Metanephros (tissue), 2 donors: ENCODE measurements around the genes CLCN7, TMEM204 and MEIOB.

DNA sequence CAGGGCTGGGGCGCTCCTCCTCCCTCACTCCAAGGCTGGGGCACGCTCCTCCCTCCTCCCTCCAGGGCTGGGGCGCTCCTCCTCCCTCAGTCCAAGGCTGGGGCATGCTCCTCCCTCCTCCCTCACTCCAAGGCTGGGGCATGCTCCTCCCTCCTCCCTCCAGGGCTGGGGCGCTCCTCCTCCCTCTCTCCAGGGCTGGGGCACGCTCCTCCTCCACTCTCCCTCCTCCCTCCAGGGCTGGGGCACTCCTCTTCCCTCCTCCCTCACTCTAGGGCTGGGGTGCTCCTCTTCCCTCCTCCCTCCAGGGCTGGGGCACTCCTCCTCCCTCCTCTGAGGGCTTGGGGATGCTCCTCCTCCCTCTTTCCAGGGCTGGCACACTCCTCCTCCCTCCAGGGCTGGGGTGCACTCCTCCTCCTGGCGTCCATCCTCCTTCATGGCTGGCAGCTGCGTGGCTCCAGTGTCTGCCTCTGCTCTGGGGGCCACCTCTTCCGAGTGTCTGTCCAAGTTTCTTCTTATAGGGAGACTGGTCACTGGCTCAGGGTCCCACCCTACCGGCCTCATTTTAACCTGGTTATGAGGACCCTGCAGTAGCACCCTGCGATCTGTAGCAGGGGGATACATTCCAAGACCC, 24.5 kb downstream of the GNPTG start:
- RAMPAGE, long total RNA = no peak

- RAMPAGE, long total RNA = no peak
Measured at GRCh38 chr16:1444761-1445800, 725 bp upstream of the CCDC154 start.

GRCh38 chr16:1471872-1472337, 2.9 kb downstream of the CLCN7 start:
- RAMPAGE, long total RNA = no peak

GRCh38 chr16:1474871-1475783, at the start of gene CLCN7:
CLCN7 (minus strand) TSS chr16:1475028.
- RAMPAGE, long total RNA = no peak

DNA sequence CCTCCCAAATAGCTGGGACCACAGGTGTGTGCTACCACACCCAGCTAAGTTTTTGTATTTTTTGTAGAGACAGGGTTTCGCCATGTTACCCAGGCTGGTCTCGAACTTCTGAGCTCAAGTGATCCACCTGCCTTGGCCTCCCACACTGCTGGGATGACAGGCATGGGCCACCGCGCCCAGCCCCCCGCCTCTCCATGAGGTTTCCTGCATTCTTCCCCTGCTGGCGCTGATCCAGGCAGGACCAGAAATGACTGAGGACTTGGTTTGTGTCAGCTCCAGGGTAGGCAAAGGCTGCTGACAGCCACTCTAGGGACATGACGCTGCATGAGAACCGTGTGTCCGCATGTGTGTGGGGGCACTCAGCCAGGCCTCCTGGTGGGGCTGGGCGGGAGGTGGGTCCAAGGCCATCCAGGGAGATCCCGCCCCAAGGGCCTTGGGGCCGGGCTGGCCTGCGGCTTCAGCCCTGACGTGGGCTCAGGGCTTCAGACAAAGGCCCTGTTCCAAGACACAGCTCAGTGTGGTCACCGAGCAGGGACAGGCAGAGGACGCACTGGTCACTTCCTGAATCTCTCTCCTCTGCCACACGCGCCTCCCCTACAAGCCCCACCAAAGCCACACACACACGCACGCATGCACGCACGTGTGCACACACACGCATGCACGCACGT, 5.6 kb upstream of the TMEM204 start:
- RAMPAGE, long total RNA = no peak

- RAMPAGE, long total RNA = no peak
Measured at GRCh38 chr16:1533092-1533852, at the start of gene TMEM204. TMEM204 (plus strand) TSS chr16:1533666.

- RAMPAGE, long total RNA = no peak
Measured at GRCh38 chr16:1580744-1581434, 31.0 kb downstream of the IFT140 start.

- RAMPAGE, long total RNA = no peak
Measured at GRCh38 chr16:1609686-1610567, 1.9 kb downstream of the IFT140 start.

DNA sequence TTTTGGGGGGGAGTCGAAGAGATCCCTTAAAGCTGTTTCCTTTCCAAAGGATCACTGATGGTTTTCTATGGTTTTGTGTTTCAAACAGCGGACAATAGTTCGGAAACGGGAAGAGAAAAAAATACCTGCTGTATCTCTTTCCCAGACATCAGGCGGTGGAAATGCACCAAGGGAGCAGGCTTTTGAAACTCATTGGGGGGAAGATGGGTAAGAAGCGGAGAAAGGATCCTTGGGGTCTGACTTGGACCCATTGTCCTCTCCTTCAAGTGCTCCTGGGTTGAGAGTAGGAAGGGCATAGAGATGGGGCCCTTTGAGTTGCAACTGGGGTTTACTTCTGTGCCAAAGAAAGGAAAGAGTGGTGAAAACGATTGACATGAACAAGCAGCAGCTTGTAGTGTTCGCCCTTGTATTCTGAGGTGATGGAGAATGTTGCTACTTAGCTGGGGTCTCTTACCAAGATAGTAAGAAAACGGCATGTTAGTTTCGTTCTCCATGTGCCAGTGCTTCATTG, 3.1 kb downstream of the CRAMP1 start:
- RAMPAGE, long total RNA = no peak

DNA sequence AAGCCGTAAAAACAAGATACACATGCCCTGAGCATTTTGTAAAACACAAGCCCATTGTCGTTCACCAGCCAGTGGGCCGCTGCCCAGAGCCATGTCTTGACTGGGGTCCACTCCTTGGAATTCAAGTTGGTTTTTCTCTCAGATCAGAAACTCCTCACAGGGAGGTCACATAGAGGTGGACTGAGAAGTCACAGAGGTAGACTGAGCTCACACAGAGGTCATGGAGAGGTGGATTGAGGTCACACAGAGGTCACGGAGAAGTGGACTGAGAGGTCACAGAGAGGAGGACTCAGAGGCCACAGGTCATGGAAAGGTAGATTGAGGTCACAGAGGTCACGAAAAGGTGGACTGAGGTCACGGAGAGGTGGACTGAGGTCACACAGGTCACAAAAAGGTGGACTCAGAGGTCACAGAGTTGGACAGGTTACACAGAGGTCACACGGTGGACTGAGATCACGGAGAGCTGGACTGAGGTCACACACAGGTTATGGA, 27.2 kb upstream of the JPT2 start:
- RAMPAGE, long total RNA = no peak

DNA sequence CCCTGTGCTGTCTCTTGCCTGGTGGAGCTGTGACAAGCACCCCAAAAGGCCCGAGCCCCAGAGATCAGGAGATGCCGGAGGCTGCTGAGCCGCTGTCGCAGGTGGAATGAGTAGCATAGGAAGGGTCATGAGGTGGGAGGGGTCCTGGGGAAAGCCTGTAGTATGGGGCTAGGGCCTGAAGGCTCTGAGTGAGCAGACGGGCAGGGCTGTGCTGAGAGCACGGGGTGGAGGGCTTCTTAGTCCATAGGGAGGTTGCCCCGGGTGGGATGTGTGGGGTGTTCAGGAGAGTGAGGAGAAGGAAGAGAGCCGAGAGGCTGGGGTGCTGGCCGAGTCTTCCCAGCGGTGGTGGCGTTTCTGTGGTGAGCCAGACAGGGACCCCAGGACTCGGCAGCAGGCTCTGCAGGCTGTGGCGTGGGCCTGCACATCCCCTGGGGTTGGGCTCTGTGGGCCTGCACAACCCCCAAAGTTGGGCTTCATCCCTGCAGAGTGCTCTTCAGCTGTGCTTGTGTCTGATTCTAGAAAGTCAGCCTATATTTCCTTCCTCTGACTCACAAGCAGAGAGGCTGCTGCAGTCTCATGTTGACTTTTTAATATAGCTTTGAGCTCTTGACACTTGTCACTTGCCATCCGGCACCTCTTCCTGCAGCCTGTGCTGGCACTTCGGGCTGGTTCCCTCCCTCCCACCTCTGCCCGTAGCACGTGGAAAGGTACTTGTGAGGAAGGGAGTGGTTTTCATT, 19.3 kb upstream of the JPT2 start:
- RAMPAGE, long total RNA = no peak

DNA sequence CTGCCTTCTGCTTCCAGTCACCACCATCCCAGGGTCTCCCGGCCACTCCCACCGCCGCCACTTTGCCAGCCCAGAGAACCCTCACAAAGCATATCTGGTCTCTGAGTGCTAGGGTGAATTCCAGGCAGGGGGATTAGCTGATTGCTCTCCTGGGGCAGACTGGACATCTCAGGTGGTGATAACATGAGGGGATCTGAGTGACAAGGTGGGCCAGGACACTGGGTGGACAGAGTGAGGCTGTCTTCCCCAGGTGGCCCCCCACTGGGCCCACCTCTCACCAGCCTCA, 6.4 kb downstream of the MAPK8IP3 start:
- RAMPAGE, long total RNA = no peak

- RAMPAGE, long total RNA = no peak
Measured at GRCh38 chr16:1767732-1768426, 3.5 kb downstream of the NME3 start.

DNA sequence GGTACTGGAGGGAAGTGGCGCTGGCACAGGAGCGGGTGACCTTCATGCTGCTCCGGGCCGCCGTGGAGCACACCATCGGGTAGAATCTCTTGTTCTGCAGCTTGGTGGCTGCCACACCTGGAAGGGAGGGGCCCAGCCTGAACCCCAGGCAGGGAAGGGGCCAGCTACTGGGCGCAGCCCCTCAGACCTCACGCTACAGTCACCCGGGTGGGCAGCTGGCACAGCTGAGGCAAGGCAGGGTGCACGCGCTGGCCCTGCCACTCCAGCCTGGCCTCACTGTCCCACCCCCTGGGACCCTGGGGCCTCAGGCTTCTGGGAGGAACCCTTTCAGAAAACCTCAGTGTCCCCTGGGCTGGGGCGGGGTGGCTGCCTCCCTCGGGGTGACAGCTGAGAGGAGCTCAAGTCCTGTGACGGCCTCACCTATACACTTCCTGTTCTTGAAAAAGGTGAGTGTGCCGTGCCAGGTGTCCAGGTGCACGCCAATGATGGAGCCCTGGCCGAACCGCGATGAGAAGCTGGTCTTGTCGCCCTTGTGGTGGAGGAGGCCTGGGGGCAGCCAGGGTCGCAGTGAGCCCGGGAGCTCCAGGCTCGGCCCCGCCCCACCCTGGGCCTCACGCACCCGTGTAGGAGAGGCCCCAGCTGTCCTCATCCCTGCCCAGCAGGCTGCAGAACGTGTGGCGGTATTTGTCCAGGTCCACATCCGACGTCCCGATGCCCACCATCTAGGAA, 4.6 kb upstream of the MRPS34 start:
- RAMPAGE, long total RNA = no peak

GRCh38 chr16:1816696-1817446, 9.8 kb downstream of the HAGH start:
- RAMPAGE, long total RNA = no peak

GRCh38 chr16:1871780-1872399, at the start of gene MEIOB:
MEIOB (minus strand) TSS chr16:1872164.
- RAMPAGE, long total RNA = no peak

DNA sequence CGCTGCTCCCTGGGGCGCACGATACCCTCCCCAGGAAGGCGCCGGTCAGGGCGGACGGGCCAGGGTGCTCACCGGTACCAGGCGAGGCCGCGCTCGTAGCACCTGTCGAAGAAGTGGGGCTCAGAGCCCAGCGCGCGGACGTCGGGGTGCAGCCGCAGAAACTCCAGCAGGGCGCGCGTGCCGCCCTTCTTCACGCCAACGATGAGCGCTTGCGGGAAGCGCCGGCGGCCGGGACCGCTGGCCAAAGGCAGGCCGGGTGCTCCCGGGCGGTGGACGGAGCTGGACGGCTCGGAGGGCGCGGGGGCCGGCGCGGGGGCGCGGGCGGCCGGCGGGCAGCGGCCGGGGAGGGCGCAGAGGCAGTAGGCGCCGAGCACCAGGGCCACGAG, 383 bp downstream of the HS3ST6 start:
- RAMPAGE, long total RNA = no peak

GRCh38 chr16:1941229-1941471, 1.8 kb downstream of the MSRB1 start:
- RAMPAGE, long total RNA = no peak

- RAMPAGE, long total RNA = no peak
Measured at GRCh38 chr16:1963577-1963771, 1.2 kb downstream of the RPS2 start.

DNA sequence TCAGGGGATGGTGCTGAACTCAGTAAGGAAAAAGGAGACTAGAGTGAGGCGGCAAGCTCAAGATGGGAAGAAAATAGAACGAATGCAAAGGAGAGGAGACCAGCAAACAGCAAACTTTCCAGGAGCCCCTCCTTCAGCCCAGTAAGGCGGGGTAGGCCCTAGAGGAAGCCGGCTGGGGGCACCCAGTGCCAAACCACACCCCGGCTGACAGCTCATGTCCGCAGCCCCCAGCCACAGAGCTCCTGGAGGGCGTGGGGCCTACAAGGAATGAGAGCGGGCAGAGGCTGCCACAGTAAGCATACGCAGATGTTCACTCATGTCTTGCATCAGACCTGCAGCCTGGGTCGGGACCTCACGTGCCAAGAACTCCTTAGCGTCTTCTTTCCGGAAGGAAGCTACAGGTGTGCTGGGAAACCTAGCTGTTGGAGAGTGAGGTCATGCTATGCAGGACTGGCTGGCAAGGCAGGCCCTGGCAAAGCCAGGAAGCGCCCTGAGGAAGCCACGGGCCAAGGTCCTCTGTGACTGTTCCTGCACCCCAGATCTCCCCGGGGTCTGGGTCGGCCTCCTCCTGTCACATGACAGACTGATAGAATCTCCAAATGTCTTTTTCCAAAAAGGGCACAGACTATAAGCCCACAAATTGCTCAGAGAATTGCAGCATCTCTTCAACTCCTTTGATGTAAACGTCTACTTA, 11.6 kb upstream of the NPW start:
- RAMPAGE, long total RNA = no peak